Aorta (tissue), 1 donor: Measurements from ENCODE around the genes SLA2 and RPRD1B.

DNA sequence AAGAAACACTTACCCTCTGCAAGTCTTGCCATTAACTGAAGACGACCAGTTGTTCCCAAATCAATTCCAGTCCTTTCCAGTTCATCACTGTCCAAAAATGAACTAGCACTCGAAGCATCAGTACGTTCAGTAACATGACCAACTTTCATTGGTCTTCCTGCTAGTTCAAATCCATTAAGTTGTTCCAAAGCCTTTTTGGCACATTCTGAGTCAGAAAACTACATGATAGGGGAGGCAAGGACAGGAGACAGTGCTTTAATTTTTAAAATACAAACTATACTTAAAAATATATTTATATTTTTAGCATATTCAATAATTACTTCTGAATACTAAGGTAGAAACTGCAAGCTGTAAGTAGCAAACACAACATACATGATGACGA lies 15.0 kb downstream of the ROMO1 start:
- PRO-cap: no peak

DNA sequence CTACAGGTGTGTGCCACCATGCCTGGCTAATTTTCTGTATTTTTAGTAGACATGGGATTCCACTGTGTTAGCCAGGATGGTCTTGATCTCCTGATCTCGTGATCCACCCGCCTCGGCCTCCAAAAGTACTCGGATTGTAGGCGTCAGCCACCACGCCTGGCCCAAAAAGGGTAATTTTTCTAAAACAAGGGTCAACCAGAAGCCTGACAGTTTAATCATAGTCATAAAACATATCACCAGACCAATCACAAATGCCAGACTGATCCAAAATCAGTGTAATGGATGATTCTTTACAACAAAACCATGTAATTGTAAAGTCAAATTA lies 15.8 kb downstream of the RBM39 start:
- PRO-cap: no peak

DNA sequence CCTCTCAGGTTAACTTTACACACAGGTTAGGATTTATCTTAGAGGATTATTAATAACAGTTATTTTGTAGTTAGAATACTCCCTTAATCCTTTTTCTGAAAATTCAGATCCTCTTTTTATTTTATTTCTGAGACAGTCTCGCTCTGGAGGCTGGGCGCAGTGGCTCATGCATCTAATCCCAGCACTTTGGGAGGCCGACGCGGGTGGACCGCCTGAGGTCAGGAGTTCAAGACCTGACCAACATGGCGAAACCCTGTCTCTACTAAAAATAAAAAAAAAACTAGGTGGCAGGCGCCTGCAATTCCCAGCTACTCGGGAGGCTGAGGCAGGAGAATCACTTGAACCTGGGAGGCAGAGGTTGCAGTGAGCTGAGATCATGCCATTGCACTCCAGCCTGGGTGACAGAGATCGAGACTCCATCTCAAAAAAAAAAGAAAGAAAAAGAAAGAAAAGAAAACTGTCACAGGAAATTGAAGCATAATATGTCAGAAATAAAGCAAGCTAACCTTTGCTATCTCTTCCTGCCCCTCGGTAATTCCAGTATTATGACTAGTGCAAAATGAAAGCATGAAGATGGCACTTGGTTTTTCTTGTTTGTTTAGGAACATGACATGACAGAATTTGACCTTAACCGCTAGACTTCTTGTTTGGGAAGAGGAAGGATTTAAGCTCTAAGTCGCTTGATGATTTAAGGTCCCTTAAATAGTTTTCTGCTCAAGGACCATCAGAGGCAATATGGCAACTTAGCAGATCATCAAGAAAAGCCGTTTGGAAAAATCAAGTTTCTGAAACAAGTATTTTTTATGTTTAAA lies 1.8 kb upstream of the RBM39 start:
- PRO-cap: no peak

GRCh38 chr20:35821785-35822357 lies 50.1 kb downstream of the PHF20 start:
- PRO-cap: no peak

GRCh38 chr20:35886380-35886998 lies 67.8 kb downstream of the SCAND1 start:
- PRO-cap: no peak

- PRO-cap: no peak
Measured at GRCh38 chr20:36095781-36096628, 58.5 kb upstream of the EPB41L1 start.

- PRO-cap: no peak
Measured at GRCh38 chr20:36111977-36112640, 42.4 kb upstream of the EPB41L1 start.

- PRO-cap: no peak
Measured at GRCh38 chr20:36466031-36466854, 75.1 kb upstream of the MYL9 start.

GRCh38 chr20:36470538-36470744 lies 70.9 kb upstream of the MYL9 start:
- PRO-cap: no peak

DNA sequence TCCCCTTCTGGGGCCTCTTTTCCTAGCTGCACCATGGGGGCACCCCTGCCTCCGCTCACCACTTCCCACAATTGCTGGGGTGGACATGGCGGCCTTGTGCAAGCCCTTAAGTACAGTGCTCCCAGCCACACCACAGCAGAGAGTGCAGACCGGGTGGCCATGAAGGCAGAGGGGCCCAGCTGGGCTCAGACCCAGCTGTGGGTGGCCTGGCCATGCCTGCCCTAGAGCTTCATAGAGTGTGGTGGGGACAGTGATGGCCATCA lies 1.3 kb downstream of the MYL9 start:
- PRO-cap: no peak

DNA sequence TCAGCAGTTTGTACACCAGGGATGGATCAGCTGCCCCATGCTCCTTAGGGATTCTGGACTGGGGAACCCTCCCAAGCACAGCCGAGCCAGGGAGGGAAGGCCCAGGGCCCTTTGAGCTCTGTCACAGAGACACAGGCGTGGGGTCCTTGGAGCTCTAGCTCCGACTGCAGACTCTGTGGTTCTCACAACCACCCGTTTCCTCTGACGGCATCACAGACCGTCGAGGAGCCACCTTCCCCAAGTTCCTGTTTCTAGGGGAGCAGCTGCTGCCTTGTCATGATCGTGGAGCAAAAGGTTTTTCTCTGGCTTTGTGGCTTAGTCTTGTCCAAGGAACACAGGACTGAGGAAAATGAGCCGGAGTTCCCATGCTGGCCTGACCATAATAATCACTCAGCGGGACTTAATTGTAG lies at the start of gene SLA2:
TSS of gene SLA2 (minus strand) at position 166 of the 410 bp plus-strand sequence.
- PRO-cap: no peak

DNA sequence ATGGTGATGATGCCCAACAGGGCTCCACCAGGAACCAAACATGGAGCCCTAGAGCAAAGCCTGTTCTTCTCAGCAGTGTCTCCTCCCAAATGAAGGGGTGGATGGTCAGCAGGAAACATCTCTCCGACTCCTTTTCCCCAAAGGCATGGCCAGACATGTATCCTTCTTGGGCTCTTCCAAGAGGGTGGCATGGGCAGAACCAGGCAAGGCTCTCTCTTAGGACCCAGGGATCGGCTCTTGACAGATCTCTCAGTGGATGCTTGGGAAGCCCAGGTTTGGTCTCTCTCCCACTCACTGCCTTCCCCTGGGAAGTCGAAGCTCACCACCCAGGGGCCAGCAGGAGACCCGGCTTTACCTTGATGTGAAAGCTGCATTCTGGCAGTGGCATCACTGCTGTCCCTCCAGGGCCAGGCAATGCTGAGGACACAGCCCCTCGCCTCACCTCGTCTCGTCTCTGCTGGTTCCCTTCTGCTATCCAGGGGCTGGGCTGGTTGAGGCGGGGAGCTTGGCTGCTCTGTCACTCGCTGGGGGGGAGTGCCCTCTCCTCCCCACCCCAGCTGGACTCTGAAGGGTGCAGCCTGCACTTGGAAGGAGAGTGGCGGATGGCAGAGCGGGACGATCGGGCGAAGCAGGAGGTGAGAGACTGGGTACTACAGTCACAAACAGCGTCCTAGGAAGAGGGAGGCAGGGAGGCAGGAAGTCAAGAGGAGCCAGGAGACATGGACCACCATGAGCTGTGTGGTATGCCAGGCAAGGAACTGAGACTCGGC lies 12.6 kb upstream of the DSN1 start:
- PRO-cap: no peak

DNA sequence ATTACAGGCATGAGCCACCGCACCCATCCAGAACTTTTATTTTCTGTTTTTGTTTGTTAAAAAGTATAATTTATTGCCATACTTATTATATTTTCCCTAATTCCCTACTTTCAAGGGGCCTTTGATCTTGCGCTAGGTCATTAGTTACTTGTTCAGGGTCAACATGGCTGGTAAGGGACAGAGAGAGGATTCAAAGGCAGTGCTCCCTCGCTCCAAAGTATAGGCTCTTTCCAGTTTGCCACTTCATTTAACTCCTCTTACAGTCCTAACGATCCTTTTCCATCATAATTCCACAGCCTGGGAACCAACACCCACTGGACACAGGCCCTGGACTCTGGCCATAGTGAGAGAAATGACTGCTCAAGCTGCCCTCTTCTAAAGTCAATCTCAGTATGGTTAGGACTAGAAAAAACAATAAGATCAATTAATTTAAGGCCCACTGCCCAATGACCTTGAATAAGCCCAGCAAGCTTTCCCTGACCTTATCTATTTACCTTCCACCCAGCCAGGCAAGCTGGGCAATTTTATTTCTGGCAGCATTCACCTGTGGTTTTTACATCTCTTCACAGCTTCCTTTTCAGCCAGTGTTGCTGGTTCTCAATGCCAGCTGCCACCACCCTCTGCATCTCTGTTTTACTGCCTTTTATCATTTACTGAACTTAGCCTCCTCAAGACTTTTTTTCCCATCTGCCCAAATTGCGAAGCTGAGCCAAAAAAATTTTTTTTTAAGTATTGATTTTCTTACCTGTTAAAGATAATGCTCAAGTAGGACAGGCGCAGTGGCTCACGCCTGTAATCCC lies 3.6 kb upstream of the SAMHD1 start:
- PRO-cap: no peak

DNA sequence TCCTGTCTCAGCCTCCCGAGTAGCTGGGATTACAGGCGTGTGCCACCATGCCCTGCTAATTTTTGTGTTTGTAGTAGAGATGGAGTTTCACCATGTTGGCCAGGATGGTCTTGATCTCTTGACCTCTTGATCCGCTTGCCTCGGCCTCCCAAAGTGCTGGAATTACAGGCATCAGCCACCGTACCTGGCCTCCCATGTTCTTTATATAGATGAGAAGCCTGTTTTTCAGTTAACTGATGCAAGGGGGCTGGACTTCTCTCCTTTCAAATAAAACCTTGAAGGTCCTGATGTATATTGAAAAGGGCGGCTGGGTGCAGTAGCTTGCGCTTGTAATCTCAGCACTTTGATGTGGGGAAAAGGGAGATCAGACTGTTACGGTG lies 16.0 kb upstream of the SAMHD1 start:
- PRO-cap: no peak

DNA sequence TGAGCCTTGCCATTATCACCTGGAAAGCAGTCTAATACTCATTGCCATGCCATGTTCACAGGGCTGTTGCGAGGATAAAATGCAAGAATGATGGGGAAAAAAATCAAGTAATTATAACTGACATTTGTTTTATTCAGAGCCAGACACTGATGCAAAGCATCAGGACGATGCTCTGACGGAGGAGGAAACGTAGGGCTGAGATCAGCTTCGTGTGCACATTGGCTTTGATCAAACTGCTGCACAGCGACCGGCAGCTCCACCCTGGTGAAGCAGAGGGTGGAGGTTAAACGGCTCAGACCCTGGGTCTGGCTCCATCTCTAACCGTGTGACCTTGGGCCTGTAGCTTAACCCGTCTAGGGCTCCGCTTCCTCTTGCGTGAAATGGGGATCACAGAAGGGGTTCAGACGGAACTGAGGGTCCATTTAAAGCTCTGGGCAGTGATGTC lies 796 bp downstream of the RBL1 start:
- PRO-cap: no peak

GRCh38 chr20:37178755-37179188 lies 358 bp upstream of the RPN2 start:
- PRO-cap: bidirectional peak, plus-strand start at chr20:37179094, minus-strand start at chr20:37178954

DNA sequence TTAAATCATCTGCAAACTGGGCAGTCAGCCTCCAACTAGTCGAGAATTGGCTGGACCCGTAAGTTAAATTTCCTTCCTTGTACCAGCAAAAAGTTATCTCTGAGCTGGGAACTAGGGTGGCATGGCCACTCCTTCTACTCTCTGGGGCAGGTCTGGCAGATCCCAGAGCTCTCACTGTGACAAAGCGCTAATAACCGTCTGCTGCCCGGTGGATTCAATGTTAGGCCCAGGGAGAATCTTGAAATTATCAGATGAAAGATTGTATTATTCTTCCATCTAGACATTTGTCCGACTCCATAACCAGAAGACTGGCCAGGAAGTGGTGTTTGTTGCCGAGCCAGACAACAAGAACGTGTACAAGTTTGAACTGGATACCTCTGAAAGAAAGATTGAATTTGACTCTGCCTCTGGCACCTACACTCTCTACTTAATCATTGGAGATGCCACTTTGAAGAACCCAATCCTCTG lies 33.3 kb downstream of the GHRH start:
- PRO-cap: no peak

- PRO-cap: no peak
Measured at GRCh38 chr20:37308585-37309152, 19.2 kb downstream of the MANBAL start.

- PRO-cap: no peak
Measured at GRCh38 chr20:37406173-37407113, 60.5 kb downstream of the SRC start.

GRCh38 chr20:38033317-38034296 lies at the start of gene RPRD1B:
RPRD1B (plus strand) TSS chr20:38033746.
- PRO-cap: bidirectional peak, plus-strand start at chr20:38033560, minus-strand start at chr20:38033442